LHCN-M2 (cell line): ENCODE measurements around a stretch of chr3.

DNA sequence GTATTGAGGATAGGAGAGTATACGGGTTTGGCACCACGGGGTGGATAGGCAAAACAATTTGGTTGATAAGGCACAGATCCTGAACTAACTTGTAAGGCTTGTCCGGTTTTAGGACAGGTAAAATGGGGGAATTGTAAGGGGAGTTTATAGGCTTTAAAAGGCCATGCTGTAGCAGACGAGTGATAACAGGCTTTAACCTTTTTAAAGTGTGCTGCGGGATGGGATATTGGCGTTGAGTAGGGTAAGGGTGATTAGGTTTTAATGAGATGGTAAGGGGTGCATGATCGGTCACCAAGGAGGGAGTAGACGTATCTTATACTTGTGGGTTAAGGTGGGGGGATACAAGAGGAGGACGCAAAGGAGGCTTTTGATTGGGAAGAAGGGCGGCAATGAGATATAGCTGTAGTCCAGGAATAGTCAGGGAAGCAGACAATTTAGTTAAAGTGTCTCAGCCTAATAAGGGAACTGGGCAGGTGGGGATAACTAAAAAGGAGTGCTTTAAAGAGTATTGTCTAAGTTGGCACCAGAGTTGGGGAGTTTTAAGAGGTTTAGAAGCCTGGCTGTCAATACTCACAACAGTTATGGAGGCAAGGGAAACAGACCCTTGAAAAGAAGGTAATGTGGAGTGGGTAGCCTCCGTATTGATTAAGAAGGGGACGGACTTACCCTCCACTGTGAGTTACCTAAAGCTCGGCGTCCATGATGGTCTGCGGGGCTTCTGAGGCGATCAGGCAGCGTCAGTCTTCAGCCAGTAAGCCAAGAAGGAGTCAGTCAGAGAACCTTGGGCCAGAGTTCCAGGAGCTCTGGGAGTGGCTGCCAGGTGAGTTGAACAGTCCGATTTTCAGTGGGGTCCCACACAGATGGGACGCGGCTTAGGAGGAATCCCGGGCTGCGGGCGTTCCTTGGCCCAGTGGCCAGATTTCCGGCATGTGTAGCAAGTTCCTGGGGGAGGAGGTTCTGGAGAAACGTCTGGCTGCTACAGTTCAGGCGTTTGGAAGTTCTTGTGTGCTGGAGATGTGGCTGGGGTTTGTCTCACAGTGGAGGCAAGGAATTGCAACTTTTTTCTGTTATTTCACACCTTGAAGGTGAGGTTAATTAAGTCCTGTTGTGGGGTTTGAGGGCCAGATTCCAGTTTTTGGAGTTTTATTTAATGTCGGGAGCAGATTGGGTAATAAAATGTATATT, 290.5 kb downstream of the LRTM1 start:
- RAMPAGE, long total RNA, result no peak

GRCh38 chr3:55484079-55484679, 2.9 kb downstream of the WNT5A start:
- RAMPAGE, long total RNA, result no peak

GRCh38 chr3:55663965-55664854, 177.1 kb upstream of the WNT5A start:
- RAMPAGE, long total RNA, result no peak

DNA sequence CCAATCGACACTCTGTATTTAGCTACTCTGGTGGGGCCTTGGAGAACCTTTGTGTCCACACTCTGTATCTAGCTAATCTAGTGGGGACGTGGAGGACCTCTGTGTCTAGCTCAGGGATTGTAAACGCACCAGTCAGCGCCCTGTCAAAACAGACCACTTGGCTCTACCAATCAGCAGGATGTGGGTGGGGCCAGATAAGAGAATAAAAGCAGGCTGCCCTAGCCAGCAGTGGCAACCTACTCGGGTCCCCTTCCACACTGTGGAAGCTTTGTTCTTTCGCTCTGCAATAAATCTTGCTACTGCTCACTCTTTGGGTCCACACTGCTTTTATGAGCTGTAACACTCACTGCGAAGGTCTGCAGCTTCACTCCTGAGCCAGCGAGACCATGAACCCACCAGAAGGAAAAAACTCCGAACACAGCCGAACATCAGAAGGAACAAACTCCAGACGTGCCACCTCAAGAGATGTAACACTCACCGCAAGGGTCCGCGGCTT, 9.5 kb upstream of the TASOR start:
- RAMPAGE, long total RNA, result no peak

- RAMPAGE, long total RNA, result no peak
These were observed 46.2 kb upstream of the TASOR start for GRCh38 chr3:56729068-56729782.

DNA sequence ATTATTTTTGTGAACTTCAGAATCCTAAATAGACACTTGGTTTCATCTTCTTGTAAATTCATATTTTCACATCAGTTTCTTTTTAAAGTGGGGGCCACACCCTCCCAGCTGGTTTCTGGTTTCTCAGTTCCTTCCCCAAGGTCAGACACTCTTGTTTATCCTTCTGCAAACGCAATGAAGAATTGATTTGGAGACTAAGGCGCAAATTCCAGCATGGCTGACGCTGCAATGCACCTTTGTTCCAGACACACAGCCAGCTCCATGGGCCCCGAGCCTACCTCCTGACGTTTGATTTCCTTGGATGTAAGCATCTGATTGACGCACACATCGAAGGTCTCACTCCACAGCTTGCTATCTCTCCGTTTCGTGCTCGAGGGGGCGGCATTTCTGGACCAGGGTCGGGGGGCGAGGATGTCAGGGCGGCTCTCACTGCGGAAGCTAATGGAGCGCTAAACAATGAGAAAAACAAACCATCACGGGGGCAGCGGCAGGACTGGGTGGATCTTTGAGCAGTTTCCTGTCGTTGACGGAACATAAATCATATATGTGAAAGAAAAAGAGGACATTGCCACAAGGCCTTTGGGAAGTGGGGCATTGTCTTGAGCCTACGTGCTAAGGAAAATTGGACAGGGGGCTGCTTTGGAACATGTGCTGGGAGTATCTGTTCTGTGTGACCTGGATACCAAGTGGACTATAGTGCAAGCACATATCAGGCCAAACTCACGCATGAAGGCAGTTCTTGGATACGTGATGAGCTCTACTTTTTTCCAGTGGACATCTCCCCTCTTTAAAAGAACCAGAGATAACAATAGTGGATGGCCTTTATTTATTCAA, 46.8 kb downstream of the ARHGEF3 start:
- RAMPAGE, long total RNA, result no peak

- RAMPAGE, long total RNA, result no peak
These were observed 25.1 kb downstream of the ARHGEF3 start for GRCh38 chr3:56776593-56777015.

DNA sequence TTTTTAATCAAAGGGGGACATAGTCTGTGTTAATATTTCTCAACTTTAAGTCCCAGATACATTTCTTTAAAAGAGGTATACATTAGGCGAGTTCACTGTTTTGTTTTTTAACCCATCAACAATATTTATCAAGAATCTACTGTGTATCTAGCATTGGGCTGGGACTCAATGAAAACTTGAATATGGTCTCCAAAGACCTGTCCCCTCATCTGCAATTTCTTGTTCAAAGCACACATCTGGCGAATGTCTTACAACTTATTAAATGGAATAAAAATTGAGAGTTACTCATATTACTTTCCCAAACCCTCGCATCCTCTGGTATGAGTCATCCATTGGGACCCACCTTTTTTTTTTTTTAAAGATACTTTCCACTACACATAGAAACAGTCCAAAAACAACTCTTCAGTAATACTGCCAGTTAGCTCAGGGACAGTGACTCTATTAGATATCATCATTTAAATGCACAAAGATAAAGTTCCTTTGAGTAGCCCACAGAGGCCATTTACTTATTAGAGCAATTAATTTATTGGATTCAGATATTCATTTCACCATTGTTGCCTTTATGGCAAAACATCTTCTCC, 77.6 kb upstream of the ARHGEF3 start:
- RAMPAGE, long total RNA, result no peak

- RAMPAGE, long total RNA, result no peak
These were observed 83.5 kb upstream of the SPATA12 start for GRCh38 chr3:56976584-56977742.

- RAMPAGE, long total RNA, result no peak
These were observed 29.3 kb downstream of the APPL1 start for GRCh38 chr3:57256723-57257417.

DNA sequence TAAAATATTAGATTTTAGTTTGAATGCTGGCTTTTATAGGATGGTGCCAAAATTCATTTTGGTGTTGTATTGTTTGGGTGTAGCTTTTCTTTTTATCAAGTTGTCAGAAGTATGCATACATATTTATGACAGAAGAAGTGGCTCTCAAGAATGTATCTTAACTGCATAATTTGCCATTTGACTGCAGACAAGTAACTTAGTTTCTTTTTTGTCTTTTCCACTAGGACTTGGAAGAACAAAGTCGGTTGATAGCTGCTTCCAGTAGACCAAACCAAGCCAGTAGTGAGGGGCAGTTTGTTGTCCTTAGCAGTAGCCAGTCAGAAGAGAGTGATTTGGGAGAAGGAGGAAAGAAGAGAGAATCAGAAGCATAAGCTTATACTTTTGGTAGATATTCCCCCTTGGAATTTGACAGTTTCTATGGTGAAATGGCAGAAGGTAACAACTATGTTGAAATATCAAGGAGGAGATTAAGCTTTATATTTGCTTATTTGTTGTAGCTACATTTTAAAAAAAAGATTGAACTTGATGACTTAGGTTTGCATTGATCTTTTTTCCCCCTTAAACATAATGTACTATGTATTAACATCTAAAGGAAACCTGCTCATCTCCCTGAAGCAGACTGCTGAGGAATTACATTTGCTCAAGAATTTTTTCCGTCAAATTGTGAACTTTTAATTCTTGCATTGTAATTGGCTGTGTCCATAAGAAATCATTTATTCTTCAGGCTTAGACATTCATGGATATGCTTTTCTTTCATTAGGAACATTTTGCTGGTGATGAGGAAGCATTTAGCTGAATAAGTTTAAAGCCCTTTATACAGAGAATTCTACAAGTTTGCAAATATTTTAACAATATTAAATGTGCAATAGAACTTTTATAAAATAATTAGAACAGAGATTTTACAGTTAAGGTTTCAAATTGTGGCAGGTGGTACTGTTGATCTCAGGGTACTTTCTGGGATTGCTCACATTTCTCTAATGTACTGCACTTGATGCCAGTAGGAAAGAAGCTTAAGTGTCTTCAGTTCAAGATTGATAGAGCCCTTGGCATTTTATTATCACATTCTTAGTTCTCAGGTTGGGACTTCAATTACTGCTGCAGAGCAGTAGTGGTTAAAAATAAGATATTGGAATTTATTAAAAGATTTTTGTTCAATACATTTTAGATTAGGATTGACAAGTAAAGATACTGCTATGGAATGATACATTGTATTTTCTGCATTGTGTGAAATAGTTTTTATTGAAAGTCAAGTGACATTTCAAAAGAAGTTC, 22.7 kb downstream of the ASB14 start:
- RAMPAGE, long total RNA, result no peak

DNA sequence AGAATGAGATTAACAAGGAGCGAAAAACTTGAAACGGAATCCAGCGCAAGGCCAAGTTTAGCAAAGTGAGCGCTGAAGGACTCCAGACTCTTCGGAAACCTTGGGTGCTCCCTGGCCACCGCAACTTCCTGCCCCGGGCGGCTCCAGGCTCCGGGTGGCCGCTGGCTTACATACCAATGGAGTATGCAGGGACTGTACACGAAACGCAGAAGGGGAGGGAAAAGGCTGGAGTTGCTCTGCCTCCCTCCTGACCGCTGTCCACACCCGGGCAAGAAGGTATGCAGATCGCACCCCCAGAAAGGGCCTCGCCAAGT, 746 bp downstream of the ARF4 start:
- RAMPAGE, long total RNA, result no peak

GRCh38 chr3:57628815-57629070, 31.6 kb upstream of the ARF4 start:
- RAMPAGE, long total RNA, result no peak

GRCh38 chr3:57816537-57817065, 60.5 kb downstream of the SLMAP start:
- RAMPAGE, long total RNA, result no peak

DNA sequence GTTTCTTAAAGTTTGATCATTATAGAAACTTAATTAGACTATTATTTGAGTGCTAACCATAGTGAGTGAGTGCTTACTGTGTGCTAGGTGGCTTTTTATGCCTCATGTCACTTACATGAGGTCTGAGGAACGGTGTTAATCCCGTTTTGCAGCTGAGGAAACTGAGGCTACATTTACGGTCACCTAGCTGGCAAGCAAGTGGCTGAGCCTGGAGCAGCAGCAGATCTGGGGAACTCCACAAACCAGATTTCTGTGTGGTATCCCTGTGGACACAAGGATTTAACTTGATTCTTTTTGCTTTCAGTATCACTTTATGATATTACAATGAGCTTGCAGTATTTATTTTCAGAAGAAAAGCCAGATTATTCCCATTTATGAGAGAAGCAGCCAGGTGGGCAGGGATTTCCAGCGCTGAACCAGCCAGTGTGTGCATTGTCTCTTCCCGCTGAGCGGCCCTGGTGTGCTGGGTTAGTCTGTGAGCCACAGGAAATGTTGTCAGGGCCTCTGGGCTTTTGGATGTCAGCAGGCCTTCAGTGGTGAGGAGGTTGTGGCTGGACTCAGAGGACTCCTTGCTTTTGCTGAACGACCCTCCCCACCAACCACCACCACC, 32.8 kb downstream of the FLNB start:
- RAMPAGE, long total RNA, result no peak

DNA sequence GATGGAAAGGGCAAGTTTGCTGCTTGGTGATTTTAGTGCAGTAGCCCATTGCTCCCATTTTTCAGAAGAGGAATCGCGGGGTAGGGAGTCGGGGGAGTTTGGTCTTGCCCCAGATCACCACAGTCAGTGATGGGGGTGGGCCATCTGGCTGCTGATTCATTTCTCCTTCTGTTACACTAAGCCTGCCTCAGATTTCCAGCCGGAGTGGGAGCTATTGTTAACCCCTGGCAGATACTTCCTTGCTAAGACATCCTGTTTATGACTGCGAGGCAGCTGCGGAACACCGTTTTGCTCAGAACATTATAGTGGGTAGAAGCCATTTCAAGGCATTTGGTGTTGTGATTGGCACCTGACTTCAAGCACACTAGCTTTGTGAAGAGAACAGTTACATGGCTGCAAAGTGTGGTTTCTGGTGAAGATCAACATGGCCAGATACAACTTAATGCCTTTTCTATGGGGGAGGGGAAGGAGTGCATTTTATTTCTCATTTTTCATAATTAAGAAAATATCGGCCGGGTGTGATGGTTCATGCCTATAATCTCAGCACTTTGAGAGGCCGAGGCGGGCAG, 73.8 kb downstream of the FLNB start:
- RAMPAGE, long total RNA, result no peak

DNA sequence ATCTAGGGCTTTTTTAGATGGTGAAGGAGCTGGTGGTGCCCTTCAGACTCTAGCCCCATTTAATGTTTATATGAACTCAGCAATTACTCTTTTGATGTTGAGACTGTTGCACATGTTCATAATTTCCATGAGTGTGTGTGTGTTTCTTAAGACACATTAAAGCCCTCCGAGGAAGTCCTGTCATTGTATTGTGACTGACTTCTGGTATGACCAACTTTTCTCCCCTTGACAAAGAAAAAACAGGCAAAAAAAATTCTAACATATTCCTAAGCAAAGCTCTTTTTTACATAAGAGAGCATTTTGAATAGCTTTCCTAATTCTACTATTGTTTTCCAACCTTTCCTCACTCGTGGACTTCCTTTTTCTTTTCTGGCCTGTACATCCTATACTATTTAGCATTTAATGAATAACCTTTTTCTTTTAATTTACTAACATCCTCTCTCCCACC, 91.7 kb downstream of the FLNB start:
- RAMPAGE, long total RNA, result no peak

DNA sequence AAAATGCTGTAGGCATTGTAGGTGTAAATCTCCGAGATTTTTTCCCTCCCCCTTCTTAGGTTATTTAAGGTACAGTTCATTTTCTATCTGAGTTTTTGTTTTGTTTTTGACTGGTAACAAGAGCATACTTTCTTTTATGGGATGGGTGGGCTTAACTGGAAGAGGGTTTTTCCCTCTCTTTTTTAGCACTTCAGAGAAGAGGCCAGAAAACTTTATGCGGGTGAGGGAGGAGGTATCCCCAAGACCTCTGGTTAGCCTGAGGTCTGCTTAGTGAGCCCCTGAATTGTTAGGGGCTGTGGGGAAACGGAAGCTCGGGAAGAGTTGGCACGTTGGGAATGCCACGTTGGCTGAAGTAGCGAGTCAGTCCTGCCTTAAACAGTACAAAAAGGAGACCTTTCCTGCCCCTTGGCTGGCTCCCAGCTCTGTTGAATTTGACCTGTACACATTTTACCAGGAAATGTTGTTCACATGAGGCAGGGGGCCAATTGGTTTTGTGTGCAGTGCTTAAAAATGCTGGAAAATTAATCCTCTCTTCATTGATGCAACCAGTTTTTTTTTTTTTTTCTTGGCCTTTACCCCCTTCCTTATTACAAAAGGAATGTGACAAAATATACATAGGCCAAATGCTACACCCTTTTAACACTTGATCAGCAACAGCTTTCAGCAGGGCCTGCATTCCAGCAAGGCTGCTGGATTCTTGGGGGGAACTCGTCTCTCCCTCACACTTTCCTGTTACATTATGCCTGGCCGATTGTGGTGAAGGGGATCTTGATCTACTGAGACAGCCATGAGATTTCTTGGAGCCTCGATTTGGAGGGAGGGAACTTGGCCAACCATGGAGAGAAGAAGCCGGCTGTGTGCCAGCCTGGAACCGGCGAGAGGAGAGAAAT, 93.3 kb downstream of the DNASE1L3 start:
- RAMPAGE, long total RNA, result no peak

GRCh38 chr3:58231022-58231574, 6.5 kb upstream of the ABHD6 start:
- RAMPAGE, long total RNA, result no peak

DNA sequence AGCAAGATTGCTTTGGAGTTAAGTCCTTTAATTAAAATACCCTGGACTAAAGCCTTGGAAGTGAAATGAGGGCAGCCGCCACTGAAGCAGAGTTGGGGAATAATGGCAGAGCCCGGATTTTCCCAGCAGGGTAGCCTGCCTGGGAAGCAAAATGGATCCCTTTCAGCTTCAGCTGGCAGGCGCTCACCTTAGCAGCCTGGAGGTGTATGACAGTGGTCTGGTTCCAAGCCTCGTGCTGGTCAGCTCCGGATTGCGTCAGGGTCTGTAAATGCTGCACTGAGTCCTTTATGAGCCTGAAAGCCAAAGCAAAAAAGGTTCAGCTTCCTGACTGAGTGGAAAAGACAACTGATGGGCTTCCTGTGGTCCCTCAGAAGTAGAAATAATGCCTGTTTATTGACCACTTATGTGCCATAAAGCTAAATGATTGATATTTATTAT, 14.7 kb downstream of the ACOX2 start:
- RAMPAGE, long total RNA, result no peak